SJCRH30 (cell line): ENCODE measurements around a stretch of chr2.

DNA sequence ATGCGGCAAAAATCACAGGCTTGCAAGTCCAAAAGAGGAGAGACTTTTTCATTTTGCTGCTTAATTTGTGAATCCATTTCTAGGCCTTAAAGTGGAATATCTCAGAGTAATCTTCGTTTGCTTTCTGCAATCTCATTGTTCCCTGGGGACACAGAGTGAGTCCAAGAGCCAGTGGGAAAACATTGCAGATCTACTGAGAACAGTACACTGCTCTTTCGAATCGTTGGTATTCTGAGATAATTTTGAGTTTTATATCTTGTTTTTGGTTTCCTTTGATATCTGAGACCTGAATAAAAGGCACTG, 418.0 kb upstream of the ZEB2 start:
- RAMPAGE, long total RNA = no peak

DNA sequence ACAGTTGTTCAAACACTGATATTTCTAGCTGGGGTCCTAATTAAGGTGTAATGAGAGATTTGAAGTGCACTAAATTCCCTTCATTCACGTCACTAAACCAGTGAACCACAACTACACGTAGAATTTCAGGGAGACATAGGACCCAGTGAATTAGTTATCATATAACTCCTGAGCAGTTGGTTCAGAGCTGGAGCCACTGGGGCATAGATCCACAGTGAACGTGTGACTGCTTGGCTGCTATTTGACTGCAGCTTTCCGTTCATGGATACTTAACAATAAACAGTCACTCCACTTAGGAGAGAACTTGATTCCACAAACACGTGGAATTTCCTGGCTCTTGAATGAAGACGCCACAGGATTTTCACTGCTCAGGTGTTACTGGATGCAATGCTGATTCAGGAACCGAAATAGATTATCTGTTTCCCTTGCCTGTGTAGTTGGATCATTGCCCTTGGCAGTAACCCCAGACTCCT, 679.1 kb upstream of the ZEB2 start:
- RAMPAGE, long total RNA = no peak

- RAMPAGE, long total RNA = no peak
Measured at GRCh38 chr2:147449318-147450184, 395.3 kb upstream of the ACVR2A start.

DNA sequence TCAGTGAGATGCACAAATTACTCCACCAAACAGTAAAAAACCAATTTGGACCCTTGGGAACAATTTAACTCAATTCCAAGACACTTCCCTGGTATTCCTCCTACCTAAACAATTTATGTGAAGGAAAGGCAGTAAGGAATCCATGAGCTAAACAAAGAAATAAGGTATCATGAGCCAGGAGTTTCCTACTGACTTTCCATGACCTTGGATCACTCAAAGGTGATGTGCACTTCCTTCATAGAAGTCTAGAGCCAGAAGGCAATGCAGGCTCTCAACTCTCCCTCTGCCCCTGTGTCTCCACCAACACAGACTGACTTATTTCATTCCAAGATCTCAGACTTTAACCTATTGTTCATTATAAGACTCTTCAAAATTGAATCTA, 230.6 kb upstream of the ACVR2A start:
- RAMPAGE, long total RNA = no peak

GRCh38 chr2:148201727-148202623, 181.1 kb downstream of the MBD5 start:
- RAMPAGE, long total RNA = no peak

DNA sequence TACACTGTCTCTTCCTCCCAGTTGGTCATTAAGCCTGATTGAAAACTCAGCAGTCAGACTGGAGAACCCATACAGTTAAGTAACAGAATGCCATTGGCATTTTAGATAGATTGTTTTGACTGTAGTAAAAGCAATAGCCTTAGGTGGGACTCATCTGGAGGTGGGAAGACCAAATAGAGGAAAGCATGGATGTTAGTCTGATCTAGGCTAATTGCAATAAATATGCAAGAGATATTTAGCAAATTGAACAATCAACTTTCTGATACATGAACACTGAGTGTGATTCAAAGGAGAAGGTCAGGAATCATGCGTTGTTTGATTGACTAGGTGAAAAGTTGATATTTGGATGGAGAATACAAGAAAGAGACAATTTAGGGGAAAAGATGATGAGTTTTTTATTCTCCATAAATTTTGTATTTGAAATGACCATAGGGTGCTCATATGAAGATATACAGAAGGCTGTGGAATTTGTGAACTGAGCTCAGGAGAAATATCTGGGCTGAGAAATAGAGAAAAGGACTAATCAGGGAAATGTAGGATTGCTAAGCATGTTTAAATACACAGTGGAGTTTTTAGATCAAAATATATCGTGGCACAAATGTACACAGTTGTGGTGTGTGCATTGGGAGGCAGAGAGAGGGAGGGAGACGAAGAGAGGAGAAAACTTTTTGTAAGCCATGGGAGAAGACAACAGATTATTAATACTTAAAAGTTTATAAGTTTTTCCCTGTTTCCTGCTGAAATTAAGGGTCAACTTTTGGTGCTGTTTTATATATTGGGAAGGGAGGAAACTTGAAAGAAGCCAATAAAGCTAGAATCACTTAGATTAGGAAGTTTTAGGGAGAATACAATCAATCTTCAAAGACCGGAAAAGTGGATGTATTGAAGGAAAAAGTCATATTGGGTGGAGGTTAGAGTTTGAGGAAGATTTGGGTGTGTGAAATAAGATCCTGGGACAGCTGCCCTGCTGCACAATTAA, 242.1 kb downstream of the MBD5 start:
- RAMPAGE, long total RNA = no peak

DNA sequence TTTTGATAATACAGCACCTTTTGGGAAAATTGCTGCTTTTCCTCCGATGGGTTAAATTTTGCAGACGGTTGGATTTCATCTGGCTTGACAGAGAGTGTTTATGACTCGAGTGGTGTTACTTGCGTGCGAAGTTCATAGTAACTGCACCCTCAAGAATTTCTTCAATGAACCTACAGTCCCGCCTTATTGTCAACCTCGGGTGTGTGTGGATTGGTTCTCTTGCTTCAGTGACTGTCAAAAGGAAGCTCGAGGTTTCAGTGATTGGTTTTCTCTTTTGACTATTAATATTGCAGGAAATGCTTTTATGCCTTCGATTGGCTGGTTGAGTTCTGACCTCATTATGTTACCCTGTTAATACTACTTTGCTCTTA, 1.4 kb downstream of the EPC2 start:
- RAMPAGE, long total RNA = no peak

GRCh38 chr2:148646352-148646707, 1.8 kb downstream of the EPC2 start:
- RAMPAGE, long total RNA = no peak

- RAMPAGE, long total RNA = no peak
Measured at GRCh38 chr2:148876157-148877323, 1.5 kb downstream of the KIF5C start.

DNA sequence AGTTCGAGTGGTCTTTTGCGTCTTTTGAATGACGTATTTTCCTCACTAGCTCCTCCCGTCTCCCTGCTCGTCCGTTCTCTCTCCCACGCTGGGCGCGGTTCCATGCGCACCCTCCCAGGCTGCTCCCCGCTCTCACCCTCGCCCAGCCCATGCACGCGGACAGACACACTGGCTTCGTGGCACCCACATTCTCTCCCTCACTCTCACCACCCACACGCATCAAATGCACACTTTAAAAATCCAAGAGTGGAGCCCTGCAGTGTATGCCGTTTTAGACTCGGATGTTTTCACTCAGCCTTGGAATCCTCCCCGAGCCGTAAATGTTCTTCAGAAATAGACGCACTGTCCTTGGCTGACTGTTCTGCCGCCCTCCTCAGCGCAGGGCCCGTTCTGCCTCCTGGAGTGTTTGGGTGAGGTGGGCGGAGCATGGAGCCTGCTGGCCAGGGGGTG, 35.6 kb upstream of the LYPD6B start:
- RAMPAGE, long total RNA = no peak

GRCh38 chr2:149160513-149161326, 122.2 kb downstream of the LYPD6B start:
- RAMPAGE, long total RNA = no peak

GRCh38 chr2:150475948-150476541, 11.4 kb downstream of the RND3 start:
- RAMPAGE, long total RNA = no peak

GRCh38 chr2:151475796-151476334, 66.2 kb downstream of the RIF1 start:
- RAMPAGE, long total RNA = no peak

- RAMPAGE, long total RNA = no peak
Measured at GRCh38 chr2:151704291-151705103, 29.8 kb downstream of the NEB start.

GRCh38 chr2:151730289-151730603, 4.0 kb downstream of the NEB start:
- RAMPAGE, long total RNA = no peak

DNA sequence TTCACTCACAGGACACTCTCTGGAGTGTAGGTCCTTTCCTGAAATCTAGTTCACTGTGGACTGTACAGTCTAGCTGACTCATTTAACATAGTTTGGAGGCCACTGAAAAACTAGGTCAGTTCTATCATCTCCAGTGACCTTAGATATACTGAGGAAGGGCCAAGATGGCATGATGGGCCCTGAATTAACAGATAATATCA, 19.3 kb upstream of the NEB start:
- RAMPAGE, long total RNA = no peak

- RAMPAGE, long total RNA = no peak
Measured at GRCh38 chr2:151789525-151790018, 38.6 kb downstream of the ARL5A start.

- RAMPAGE, long total RNA = no peak
Measured at GRCh38 chr2:151813853-151814462, 14.3 kb downstream of the ARL5A start.

DNA sequence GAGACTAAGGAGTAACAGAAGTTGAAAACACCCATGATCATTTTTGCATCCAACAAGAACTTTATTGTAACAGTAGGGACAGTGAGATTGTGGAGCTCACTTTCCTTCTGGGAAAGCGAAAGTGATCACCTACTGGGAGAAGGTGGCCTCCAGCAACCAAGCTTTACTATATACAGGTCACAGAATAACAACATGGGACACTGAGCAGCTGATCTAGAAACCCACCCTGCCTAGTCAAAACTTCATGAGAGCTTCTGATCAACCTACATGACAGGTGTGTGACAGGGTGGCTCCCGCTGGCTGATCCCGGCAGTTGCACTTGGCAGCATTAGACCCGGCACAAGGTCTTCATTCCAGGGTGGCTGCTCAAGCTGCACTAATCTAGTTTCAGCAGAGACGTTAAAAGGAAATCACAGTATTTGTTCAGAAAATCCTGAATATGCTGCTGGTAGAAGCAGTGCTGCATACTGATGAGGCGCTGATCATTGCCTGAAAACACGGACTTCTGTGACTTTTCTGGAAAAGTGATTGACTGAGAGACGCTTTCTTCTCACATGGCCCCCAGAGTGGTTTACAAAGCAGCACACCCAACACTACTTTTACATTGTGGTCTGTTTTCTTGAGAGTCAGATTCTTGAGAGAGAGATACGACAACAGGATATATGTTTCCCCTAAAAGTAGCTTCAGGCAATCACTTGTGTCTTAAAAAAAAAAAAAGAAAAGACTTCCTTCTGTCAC, 63.6 kb upstream of the ARL5A start:
- RAMPAGE, long total RNA = no peak

- RAMPAGE, long total RNA = no peak
Measured at GRCh38 chr2:152367967-152368622, 33.1 kb downstream of the FMNL2 start.